Measurements from ENCODE around the genes RAD54L2 and IQCF1.

DNA sequence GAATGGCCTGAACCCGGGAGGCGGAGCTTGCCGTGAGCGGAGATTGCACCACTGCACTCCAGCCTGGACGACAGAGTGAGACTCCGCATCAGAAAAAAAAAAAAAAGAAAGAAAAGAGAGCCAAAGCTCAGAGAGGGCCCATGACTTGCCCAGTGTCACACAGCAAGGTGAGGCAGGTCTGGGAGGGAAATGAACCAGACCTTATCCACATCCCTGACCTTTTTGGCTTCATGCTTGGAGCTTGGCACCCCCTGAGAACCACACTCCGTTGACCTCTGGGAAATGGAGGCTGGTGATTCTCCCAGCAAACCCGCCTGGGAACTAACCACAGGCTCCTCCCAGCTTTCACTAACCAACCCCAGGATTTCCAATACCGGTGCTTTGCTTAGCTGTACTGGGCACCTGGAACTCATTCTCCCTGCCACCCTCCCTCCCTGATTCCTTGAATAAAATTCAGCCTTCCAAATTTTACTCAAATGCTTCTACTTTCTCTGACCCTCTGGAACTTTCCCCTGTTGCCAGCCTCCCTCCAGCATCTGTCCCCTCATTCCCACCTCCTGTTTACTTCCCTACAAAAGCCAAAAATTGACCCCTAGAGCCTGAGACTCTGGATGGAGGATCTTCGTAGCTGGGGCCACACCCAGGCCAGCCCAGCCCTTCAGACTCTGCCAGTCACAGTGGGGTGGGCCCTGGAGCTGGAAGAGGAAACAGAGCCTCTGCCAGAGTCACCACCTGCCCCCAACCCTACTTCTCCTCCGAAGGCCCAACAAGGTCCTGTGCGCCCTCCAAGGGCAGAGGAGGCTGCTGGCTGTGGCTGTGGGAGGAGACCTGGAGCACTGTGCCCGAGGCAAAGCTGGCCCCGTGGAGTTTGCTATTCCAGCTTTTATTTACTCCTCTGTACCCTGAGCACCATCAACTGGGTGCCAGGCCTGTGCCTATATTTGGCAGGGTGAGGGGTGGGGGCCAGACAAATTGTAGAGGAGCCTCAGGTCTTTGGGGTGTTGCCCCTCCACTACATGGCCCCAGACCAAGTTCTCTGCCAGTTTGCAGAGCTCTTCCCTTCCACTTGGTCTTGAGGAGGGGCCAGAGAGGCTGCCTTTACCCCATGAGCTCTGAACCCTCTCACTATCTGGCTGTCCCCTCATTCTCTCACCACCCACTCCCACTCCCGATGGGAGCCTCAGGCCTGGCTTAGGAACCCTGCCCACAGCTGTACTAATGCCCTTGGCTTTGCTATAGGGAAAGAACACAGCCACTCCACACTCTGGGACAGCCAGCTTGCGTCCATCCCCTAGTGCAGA, 19.1 kb downstream of the CISH start:
- PRO-cap, result no peak

DNA sequence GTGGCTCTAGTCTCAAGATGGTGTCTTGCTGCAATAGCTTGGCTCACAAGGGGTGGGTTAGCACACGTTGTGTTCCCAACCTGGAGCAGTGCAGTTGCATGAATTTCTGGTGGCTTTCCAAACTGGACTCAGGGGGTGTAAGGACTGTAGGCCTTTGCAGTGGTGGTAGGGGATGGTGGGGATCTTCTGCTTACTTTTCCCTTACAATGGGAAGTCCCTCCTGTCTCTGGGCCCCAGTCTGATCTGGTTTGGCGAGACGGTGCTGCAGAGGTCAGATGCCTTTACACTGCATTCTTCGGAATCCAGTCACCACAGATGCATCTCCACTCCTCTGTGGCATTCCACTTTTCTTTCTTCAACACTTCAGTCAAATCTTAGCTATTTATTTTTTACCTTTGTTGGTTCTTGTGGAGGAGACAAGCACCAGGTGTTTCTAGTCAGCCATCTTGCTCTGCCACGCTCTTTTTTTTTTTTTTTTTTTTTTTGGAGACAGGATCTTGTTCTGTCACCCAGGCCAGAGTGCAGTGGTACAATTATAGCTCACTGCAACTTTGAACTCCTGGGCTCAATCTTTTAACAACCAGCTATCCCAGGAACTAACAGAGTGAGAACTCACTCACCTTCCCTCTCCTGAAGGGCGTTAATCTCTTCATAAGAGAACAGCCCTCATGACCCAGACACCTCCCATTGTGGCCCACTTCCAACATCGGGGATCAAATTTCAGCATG, 132.2 kb downstream of the DOCK3 start:
- PRO-cap, result no peak

DNA sequence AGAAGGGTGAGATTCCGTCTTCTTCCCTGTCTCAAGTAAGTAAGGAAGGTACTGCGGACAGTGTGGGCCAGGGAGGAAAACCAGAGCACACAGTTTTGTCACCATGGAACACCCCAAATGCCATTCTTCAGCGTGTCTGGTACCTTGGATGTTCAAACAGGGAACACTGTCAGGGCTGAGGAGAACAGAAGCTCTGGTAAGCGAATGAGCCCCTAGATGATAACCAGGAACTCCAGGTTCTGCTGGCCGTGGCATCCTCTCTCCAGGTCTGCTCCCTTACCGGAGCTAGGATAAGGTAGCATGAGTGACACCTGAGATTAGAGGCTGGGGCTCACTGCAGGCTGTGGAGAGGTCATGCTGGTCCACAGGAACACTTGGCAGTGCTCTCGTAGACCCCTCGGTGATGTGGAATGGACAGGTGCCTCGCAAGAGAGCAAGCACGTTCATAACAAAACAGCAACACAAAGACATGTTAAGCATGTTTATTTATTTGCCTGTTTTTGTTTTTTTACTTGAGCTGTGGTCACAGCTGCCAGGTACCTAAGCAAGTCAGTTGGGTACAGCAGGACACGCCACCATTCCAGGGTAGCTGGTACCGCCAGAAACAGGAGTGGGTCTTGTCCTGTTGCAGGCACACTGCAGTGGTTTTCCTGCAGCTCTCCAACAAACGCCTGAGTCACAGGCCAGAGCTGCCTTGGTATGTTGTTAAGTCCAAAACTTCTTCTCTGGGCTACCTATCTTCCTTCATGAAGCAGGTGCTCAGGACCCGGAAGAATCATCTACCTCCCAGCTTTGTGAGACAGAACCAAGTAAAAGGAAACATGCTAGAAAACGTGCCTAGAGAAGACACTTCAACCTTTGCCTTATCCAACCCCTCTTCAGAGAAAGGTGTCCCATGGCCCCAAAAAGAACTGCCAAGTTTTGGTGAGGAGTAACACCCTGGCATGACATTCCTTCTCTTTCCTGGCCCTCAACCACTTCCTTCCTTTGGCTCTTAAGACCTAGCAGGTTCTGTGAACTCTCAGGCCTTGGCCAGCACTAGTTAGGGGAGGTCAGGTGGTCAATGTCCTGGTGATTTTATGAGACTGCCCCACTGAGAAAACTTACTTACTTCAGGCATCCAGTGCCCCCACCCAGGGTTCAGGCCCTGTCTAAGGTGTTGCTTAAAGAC, 4.7 kb downstream of the RBM15B start:
- PRO-cap, result no peak

DNA sequence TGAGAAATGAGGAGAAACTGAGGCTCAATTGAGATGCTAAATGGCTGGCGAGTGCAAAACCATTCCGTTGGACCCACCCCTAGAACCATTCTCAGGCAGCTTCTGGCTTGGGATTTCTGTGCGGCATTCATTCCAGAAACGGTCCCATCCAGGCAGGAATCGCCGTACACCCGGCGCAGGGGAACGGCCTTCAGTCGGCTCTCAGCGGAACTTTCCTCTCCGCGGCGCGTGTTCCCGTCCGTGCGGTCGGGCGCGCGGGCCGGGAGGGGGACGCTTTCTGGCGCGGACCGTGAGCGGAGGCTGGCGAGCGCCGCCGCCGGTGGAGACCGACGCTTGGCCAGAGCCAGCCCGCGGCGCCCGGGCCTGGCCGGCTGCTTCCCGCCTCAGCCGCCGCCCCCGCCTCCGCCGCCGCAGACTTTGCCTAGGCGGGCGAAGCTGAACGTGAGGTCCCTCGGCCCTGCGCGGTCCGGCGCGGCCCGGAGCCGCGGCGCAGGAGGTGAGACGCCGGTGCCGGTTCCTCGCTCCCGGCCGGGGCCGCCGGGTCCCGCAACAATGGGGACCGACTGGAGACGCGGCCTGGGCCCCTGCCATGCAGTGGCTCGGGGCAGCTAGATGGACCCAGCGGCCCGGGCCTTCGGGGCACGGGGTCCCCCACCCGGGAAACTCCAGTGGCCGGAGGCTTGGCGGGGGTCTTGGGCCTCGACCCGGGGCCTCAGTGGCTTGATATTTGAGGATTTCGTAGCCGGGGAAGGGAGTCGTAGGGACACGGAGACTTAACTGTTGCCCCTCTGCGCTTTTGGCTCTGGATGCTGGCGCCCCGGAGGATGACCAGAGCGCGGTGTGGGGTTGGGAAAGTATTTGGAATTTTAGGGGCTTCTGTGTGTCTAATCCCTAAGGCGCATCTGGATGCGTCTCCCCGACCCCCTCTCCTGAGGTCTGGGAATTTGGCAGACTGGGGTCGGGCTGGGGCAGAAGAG, at the start of gene RAD54L2:
Gene RAD54L2, plus strand, starts transcription at position 300 of the 977 bp plus-strand sequence.
- PRO-cap, result unidirectional peak, plus-strand start at position 325 of the sequence

DNA sequence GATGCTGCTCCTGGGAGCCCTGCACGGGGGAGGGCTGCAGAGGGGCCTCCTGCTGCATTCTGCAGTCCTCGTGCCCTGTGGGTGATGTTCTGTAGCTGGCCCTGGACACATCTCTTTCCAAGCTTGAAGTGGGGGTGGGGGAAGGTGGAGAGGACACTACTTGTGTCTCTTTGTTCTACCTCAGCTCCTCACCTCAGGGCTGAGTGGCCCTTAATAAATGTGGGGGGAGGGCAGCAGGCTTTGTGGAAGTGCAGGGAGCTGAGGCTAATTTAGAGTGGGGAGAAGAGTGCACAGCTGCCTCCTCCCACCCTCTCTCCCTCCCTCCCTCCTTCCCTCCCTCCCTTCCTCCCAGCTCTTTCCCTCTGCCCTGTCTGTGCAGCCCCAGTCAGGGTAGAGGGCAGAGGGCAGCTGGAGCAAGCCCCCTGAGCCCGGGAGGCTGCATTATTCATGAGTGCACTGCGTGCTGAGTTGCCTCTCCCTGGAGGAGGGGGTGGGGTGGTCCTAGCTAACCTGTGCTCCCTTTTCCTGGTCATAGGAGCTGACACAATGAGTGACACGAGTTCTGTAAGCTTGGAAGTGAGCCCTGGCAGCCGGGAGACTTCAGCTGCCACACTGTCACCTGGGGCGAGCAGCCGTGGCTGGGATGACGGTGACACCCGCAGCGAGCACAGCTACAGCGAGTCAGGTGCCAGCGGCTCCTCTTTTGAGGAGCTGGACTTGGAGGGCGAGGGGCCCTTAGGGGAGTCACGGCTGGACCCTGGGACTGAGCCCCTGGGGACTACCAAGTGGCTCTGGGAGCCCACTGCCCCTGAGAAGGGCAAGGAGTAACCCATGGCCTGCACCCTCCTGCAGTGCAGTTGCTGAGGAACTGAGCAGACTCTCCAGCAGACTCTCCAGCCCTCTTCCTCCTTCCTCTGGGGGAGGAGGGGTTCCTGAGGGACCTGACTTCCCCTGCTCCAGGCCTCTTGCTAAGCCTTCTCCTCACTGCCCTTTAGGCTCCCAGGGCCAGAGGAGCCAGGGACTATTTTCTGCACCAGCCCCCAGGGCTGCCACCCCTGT, 3.4 kb upstream of the GRM2 start:
- PRO-cap, result no peak

- PRO-cap, result no peak
Measured at GRCh38 chr3:51903166-51903485, at the start of gene IQCF1. TSS of gene IQCF1 (minus strand) at chr3:51903353.

DNA sequence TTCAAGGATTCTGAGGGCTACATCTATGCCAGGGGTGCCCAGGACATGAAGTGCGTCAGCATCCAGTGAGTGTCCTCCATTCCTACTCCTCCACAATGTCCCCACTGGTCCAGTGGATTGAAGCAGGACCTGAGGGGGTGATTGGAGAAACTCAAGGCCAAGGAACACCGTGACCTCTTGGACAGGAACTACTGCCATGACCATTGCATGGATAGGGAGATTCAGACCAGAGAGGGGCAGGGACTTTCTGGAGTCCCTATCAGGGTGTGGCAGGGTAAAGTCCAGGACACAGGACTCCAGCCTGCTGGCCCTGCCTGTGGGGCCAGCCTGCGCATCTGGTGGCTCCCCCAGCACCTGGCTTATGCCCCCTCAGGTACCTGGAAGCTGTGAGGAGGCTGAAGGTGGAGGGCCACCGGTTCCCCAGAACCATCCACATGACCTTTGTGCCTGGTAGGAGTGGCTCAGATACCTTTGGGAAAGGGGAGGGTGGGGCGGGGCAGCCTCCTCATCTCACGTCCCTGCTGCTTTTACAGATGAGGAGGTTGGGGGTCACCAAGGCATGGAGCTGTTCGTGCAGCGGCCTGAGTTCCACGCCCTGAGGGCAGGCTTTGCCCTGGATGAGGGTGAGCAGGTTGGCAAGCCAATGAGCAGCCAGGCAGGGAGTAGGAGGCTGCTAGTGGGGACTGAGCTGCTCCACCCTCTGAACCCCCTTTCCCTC, 2.7 kb downstream of the ACY1 start:
- PRO-cap, result no peak

DNA sequence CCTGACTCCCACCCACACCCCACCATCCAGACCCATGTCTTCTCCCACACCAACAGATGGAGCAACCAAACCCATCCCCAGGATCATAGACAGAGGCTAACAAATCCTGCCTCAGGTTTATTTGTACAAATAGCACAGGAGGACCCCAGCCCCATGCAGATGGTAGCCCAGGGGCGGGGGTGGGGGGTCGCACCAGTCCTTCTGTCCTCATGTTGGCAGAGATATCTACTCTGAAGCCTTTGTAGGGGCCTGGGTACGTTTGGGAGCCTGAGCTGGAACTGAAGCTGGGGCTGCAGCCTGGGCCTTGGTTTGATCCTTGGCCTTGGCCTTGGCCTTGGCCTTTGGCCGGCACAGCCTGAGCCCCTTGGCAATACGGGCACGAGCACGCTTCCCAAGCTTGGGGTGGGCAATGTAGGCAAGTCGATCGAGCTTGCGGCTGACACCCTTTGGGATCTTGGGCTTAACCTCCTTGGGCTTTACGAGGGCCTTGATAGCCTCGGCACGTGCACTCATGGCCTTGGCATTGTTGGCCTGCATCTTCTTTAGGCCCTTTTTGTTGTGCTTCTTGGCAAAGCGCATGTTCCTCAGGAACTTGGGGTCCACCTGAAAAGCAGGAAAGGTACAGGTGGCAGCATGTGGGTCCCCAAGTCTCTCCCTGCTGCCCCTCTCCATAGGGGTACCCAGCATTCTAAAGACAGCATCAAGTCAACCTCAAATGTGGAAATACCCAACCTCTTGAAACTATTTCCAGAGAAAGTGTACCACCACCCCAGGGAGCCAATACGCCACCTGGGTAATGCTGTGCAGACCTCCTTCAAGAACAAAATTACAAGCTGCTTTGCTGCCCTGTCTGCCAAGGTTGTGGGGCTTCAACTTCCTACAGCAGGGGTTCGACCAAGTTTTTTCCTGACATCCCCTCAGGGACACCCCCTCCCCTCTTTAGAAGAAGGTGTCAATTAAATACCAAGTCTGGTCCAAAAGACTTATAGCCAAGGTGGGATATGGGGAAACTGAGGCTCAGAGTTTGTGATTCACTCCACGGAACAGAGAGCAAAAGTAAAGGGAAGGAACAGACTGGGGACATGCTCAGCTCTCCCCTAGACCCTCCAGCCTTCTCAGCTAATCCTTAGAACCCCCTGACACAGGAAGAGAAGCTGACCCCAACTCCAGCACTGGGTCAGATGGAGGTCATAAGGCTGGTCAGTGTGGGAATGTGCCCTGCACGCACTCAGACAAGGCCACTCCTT, 1.7 kb downstream of the RPL29 start:
- PRO-cap, result no peak

DNA sequence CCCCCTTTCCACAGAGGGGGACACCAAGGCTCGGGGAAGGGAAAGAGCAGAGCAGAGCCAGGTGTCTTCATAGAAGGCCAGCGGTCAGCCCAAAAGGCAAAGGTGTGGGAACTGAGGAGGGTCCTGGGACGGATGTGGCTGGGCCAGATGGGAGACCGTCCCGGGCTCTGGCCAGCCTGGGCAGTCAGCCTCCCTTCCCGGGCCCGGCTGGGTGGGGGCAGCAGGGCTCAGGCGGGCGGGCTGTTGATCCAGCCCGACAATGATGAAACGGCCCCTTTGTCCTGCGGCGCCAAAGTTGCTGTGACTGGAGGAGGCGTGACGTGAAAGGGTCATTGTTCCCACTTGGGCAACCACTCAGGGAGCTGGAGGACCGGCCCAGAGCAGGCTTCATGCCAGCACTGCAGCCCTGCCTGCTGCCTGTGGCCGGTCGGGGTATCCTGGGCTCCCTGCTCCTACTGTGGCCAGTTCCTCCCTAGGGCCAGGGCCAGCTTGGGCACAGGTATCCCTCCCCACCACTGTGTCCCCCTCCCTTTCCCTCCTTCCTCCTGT, 16.5 kb downstream of the DUSP7 start:
- PRO-cap, result no peak

GRCh38 chr3:52067947-52068273, 11.5 kb upstream of the DUSP7 start:
- PRO-cap, result no peak

GRCh38 chr3:52182115-52182505, 15.8 kb upstream of the ALAS1 start:
- PRO-cap, result no peak

GRCh38 chr3:52196728-52197355, 1.1 kb upstream of the ALAS1 start:
- PRO-cap, result no peak

GRCh38 chr3:52198260-52198673, 307 bp downstream of the ALAS1 start:
- PRO-cap, result no peak

- PRO-cap, result no peak
Measured at GRCh38 chr3:52249413-52250101, 4.0 kb downstream of the PPM1M start.

DNA sequence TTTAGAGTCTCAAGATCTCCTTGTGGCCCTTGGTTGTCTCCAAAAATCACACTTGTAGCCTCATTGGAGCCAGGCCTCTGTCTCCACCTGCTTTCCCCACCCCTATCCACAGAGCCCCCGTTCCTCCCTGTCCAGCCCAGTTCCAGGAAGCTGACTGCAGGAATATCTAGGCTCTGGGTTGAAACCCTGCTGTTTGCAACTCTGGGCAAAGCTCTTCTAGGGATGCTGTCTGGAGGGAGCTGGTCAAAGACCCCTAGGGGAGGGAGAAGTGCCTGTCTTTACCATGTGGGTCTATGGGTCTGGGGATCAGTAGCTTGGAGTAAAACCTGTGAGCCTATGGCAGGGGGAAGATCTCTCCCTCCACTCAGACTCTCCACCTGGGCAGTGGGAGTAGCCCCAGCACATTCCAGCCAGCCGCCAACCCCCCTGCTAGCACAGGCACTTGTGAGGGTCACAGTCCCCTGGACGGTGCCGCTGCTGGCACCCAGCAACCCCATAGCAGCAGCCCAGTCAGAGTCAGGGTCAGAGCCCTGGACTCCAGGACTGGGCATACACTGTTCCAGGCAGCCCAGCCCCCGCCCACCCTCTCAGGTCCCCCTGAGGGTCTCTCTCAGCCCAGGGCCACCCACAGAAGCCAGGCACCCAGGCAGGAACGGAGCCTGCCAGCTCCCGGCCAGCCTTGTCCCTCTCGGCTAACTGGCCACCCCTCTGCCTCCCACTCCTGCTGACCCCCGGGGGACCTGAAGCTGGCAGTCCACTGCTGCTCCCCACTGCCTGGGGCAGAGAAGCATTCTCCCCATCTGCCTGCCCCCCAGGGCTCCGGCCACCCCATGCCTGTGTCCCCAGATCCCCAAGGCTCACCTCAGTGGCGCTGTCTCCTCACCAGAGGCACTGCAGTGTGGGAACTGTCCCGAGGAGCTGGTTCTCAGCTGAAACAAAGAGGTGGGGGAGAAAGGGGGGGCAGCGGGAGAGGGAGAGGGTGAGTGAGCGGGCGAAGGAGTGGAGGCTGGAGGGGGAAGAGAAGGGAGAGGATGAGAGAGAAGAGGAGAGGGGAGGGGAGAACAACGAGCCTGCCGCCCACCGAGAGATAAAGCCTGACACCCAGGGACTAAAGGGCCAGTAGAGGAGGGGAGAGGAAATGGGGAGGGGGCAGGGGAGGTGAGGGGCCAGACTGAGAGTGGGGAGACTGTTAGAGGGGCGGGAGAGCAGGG, 10.8 kb downstream of the GLYCTK start:
- PRO-cap, result no peak

DNA sequence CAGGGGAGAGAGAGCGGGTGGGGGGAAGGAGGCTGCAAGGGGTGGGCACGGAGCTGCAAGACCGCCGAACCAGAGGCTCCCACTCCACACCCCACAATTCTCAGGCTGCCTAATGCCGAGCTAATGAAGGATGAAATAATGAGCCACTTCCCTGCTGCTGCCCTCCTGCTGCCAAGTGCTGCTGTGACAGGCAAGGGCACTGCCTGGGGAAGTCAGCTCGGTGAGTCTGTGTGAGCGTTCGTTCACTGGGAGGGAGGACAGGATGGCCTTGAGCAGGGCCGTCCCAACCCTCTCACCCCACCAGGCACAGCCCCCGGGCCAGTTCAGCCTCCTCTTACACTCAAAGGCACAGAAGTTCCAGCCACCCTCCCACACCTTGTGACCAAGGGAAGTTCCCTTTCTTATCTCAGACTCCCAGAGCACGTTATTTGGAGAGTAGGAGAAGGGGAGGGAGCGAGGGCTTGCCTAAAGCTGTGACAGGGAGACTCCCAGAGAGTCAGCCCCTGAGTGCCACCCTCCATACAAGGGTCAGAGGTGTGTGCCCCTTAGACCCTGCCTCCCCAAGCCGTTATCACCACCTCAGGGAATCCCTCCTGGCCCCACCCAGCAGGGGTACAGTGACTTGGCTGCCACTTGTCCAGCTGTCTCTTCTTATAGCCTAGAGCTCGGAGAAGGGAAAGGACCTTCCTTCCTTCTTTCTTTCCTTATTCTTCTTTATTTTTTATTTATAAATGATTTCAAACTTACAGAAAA, 12.5 kb downstream of the GLYCTK start:
- PRO-cap, result no peak

- PRO-cap, result no peak
Measured at GRCh38 chr3:52372905-52373475, 36.8 kb downstream of the BAP1 start.

DNA sequence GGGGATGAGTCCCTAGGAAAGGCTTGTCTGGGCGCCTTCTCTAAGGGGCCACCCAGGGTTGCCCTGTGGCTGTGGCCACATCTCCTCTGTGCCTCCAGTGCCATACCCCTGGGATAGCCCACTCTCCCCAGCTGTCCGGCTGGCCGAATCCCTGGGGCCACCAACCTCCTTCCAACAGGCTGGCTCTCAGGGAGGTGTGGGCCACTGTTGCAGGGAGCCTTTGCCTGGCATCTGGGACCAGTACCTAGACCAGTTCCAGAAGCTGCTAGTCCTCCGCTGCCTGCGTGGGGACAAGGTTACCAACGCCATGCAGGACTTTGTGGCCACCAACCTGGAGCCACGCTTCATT, 15.1 kb downstream of the BAP1 start:
- PRO-cap, result no peak

DNA sequence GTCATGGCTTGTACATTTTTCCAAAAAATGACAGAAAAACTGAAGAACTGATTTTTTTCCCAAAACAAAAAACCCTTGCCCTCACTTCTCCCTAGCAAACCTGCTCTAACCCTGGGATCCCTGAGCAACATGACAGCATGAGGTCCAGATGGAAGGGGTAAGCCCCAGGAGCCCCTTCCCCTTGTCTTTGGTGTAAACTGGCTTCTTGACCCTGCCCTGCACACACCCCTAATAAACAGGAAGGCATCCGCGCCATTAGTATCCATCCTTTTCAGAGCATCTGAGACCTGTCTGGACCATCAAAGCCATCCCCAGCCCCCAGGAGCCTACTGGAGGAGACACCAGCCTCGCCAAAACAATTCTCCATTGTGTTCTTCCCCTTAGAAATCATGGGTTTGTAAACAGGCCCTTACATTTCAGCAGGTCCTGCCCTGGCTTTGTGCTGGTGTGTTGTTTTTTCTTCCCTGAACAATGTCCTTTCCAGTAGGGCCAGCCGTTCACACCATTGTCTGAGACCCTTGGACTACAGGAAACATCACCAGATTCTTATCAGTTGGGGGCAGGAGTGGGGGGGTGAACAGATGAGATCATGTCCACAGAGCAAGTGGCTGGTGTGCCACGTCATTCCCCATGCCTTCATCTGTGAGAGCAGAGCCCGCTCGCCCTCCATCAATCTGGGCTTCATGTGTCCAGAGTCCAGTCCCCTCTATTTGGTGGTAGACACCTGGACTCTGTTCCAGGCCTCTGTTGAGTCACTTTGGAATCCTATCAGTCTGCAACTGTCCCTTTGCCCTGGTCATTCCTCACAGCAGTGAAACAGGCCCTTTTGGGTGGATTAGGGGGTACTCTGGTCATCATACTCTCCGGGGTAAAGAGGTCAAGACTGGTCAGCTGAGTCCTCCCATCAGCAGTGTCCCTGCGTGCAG, 15.2 kb downstream of the SEMA3G start:
- PRO-cap, result no peak

- PRO-cap, result no peak
Measured at GRCh38 chr3:52482477-52483410, 12.4 kb upstream of the STAB1 start.